H1 (cell line): ENCODE measurements around the genes MRPL28, NME4, CAPN15 and PRR35.

GRCh38 chr16:38565-39558 lies 14.5 kb downstream of the POLR3K start:
- RRBS = no CpG with 5 or more reads among the region's 9 CpGs
CAGE:
- cytosol, long polyA plus RNA = no peak
- long polyA plus RNA = no peak
- nucleus, long polyA plus RNA = no peak

- RRBS = over 99% methylated on average over 15 of the region's 27 CpGs
CAGE:
- cytosol, long polyA plus RNA = no peak
- long polyA plus RNA = no peak
- nucleus, long polyA plus RNA = no peak
Measured at GRCh38 chr16:189871-190463, 9.7 kb downstream of the HBQ1 start.

GRCh38 chr16:192004-192720 lies 11.9 kb downstream of the HBQ1 start:
- RRBS = no CpG with 5 or more reads among the region's 12 CpGs
CAGE:
- cytosol, long polyA plus RNA = no peak
- long polyA plus RNA = no peak
- nucleus, long polyA plus RNA = no peak

DNA sequence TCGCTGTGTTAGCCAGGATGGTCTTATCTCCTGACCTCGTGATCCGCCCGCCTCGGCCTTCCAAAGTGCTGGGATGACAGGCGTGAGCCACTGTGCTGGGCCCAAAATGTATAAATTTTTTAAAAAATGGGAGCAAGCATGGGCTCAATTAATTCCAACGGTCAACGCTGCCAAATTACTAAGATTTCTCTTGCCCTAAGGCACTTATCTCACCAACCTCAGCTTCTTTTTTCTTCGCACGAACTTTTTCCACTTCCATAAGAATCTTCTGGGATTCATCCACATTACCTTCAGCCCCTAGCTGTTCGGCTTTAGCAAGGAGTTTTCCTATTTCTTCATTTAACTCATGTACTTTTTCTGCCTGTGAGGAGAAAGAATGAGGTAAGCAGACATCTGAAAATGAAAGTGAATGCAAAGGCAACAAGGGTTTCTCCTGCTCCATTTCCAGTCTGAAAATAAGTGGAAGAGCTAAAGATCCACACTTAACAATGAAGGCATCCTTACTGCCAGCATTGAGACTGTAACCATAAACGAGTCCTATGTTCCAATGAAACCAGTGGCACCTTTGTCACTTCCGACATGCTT lies 23.4 kb downstream of the LUC7L start:
- RRBS = no CpG with 5 or more reads among the region's 13 CpGs
CAGE:
- cytosol, long polyA plus RNA = no peak
- long polyA plus RNA = no peak
- nucleus, long polyA plus RNA = no peak

- RRBS = no CpG with 5 or more reads among the region's 33 CpGs
CAGE:
- cytosol, long polyA plus RNA = no peak
- long polyA plus RNA = no peak
- nucleus, long polyA plus RNA = no peak
Measured at GRCh38 chr16:296945-297502, 14.1 kb downstream of the PDIA2 start.

DNA sequence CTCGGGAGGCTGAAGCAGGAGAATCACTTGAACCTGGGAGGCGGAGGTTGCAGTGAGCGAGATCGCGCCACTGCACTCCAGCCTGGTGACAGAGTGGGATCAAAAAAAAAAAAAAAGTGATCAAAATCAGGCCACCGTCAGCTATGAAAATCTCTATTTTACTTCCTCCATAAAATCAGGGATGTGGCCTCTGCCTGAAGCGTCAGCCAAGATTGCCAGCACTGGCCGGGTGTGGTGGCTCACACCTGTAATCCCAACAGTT lies 26.0 kb downstream of the AXIN1 start:
- RRBS = no CpG with 5 or more reads among the region's 8 CpGs
CAGE:
- cytosol, long polyA plus RNA = no peak
- long polyA plus RNA = no peak
- nucleus, long polyA plus RNA = no peak

GRCh38 chr16:369891-371000 lies at the start of gene MRPL28:
Gene MRPL28, minus strand, starts transcription at chr16:370538.
- RRBS = 5% methylated on average over 17 of the region's 74 CpGs
CAGE:
- cytosol, long polyA plus RNA = start-site peak on the minus strand at chr16:370420-370521, 2,704 reads
- long polyA plus RNA = start-site peak on the minus strand at chr16:370420-370521, 1,850 and 931 reads in 2 replicates
- nucleus, long polyA plus RNA = start-site peak on the minus strand at chr16:370452-370510, 703 reads

- RRBS = no CpG with 5 or more reads among the region's 16 CpGs
CAGE:
- cytosol, long polyA plus RNA = no peak
- long polyA plus RNA = no peak
- nucleus, long polyA plus RNA = no peak
Measured at GRCh38 chr16:383278-383661, 1.5 kb upstream of the PGAP6 start.

GRCh38 chr16:396883-398014 lies at the start of gene NME4:
Gene NME4, plus strand, starts transcription at chr16:397199.
- RRBS = 1% methylated on average over 38 of the region's 116 CpGs
CAGE:
- cytosol, long polyA plus RNA = start-site peak on the plus strand at chr16:397198-397298, 1,460 reads
- long polyA plus RNA = start-site peak on the plus strand at chr16:397198-397302, 1,254 and 1,643 reads in 2 replicates
- nucleus, long polyA plus RNA = start-site peak on the plus strand at chr16:397197-397263, 1,037 reads; start-site peak on the plus strand at chr16:397729-397773, 205 reads

DNA sequence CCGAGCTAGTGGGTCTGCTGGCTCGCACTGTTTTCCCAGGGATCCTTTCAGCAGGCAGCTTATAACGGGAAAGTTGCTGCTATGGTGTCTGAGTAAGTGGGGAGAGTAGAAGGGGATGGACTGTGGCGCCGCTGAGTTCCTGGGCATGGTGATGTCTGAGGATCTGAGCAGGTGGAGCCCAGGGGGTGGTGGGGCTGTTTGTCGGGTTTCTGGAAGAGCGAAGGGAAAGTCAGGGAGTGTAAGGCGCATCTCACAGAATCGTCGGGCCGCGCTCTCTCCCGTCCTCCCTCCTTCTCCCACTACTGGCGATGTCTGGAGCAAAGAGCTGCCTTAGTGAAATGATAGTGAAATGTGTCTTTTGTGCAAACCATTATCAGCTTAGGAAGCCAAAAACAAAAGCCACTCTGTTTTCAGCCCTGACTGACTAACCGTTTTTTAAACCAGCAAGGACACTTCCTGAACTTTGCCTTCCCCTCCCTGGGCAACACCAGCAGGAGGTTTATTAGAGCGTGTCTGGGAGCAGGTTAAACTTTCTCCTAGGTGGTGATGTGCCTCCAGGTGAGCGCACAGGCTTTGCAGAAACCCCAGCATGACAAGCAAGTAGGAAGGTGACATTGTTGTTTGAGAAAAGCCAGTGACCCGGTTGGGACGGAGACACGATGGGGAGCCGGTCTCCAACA lies 49.0 kb downstream of the RAB11FIP3 start:
- RRBS = 90% methylated on average over 1 of the region's 21 CpGs
CAGE:
- cytosol, long polyA plus RNA = no peak
- long polyA plus RNA = no peak
- nucleus, long polyA plus RNA = no peak

- RRBS = 2% methylated on average over 4 of the region's 25 CpGs
CAGE:
- cytosol, long polyA plus RNA = no peak
- long polyA plus RNA = no peak
- nucleus, long polyA plus RNA = no peak
Measured at GRCh38 chr16:526315-527003, 1.1 kb upstream of the CAPN15 start.

DNA sequence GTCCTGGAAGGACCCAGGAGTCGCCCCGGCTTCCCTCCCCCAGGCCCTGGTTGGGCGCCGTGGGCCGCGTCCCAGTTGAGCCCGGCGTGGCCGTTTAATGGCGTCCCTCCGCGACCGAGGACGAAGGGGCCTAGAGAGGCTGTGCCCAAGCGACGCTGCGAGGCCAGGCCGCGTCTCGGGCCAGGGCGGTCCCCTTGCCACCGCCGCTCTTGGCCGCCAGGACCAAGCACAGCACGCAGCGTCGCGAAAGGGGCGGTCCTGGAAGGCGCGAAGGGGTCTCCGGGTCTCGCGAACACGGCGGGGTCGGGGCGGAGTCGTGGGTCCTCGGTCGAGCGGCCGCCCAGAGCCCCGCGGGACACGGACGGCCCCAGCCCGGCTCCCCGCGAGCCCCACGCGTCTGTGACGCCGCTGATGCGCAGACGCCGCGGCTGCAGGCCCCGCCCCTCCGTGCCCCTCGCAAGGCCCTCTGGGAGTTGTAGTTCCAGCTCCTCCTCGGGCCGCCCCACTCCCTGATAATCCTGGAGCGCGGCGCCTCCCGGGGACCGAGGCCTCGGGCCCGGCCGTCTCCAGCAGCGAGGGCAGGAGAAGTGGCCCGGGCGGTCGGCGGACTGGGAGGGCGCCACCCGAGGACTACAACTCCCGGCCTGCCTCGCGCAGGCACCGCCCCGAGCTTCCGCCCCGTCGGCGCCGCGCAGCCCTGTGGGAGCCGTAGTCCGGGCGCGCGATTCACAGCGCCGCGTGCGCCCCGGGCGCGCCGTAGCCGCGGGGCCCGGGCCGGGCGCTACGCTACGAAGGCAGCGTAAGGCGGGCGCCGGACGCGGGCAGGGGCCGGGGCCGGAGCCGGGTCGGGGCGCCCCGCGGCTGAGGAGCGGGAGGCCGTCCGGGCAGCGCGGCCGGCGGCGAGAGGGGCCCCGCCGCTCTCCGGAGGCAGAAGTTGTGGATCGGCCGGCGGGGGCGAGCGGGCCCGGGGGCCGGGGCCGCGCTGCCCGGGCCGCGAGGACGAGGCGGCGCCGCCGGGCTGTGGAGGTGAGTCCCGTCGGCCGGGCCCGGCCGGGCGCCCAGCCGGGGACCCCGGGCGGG lies at the start of gene CAPN15:
TSS of gene CAPN15 (plus strand) at position 709 of the 1,080 bp plus-strand sequence.
- RRBS = 1% methylated on average over 45 of the region's 159 CpGs
CAGE:
- cytosol, long polyA plus RNA = no peak
- long polyA plus RNA = no peak
- nucleus, long polyA plus RNA = no peak

- RRBS = 2% methylated on average over 18 of the region's 48 CpGs
CAGE:
- cytosol, long polyA plus RNA = no peak
- long polyA plus RNA = no peak
- nucleus, long polyA plus RNA = no peak
Measured at GRCh38 chr16:528084-528677, 669 bp downstream of the CAPN15 start.

DNA sequence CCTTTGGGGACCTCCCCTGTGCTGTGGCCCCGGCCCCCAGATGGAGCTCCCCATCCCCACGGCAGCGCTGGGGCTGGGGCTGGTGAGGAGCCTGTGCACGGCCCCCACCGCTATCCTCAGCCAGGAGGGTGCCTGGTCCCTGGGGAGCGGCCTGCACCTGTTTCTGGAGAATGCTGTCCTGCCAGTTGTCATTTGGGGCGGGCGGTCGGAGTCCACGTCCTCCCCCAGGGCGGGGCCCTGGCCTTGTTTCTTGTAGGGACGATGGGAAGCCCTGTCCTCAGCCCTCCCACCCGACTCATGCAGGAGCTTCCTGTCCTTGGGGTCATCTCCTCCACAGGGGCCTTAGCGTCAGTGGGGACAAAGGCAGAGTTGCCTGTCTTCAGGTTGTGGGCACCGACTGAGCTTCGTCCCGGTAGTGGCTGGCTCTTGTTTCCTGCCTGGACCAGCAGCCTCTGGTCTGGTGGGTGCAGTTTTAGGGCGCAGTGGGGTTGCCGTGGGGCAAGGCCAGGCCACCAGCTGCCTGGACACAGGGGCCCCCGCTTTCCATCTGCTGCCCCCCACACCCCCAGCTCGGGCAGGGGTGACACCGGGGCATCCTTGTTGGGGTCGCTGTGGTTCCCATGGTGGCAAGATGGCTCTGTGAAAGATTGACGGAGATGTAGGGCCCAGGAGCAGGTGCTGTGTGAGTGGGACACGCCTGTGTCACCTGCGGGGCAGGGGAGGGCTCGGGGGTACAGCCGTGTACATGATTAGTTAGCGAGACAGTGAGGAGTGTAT lies 6.9 kb downstream of the CAPN15 start:
- RRBS = 95% methylated on average over 1 of the region's 29 CpGs
CAGE:
- cytosol, long polyA plus RNA = no peak
- long polyA plus RNA = no peak
- nucleus, long polyA plus RNA = no peak

DNA sequence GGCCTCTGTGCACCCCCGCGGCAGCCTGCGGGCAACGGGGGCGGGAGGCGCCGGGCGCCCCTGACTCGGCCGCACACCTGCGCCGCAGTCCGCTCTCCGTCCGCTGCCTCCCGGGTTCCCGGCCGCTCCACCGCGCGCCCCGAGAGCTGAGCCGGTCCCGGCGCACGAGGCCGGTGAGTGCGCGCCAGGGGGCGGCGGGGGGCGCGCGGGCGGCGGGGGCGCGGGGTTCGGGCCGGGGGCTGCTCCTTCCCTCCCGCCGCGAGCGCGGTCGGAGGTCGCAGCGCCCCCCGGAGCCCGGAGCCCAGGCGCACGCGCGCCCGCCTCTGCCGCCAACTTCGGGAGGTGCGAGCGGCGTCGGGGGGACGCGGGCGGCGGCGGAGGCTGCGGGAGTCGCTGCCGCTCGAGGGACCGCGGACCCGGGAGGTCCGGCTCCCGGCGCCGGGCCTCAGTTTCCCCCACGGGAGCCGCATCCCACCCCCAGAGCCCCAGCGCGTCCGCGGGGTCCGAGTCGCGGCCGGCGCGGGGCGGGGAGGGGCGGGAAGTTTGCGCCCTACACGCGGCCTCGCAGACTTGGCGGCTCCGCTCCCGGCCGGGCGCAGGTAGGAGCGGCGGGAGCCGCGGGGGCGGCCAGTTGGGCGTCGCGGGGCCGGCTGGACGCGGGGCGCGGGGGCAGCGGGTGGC lies at the start of gene PRR35:
TSS of gene PRR35 (plus strand) at position 332 of the 681 bp plus-strand sequence.
- RRBS = 5% methylated on average over 77 of the region's 114 CpGs
CAGE:
- cytosol, long polyA plus RNA = no peak
- long polyA plus RNA = no peak
- nucleus, long polyA plus RNA = no peak

DNA sequence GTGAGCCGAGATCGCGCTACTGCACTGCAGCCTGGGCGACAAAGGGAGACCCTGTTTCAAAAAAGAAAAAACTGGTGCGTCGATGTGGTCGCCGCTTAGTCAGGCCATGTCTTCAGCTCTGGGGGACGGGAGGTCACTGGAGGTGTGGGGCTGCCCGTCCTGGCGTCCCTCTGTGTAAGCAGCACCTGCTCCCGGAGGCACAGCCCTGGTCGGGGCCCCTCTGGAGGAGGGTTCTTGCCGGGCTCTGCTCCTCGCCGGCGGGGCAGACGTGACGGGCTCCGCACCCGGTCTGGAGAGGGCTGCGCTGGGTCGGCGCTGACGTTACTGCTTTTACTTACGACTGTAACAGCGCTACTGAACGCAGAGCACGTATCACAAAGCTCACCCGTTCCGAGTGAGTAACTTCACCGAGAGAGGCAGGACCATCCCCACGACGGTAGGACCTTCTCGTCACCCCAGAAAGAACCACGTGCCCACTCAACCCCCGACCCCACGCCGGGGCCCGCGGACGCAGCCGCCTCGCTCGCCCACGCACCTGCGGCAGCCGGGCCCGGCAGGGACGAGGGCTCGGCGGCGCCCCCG lies 1.3 kb upstream of the RAB40C start:
- RRBS = 2% methylated on average over 13 of the region's 54 CpGs
CAGE:
- cytosol, long polyA plus RNA = no peak
- long polyA plus RNA = no peak
- nucleus, long polyA plus RNA = no peak

DNA sequence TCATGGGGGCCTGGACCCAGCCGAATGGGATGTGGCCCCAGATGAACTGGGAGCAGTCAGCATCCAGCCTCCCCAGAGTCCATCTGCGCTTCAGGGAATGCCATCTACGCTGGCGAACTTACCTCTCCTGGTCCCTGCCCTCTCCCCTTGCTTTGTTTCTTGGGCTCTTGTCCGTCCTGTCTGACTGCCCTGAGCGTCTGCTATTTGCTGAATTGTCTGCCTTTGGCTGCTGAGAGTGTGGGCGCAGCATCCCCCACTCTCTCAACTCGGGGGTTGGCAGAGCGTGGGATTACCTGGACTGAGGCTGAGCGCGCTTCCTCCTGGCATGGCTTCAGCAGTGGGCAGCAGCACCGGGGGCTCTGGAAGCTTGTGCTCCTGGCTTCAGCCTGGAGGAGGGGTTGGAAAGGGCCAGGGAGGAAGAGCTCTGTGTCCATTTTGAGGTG lies 2.2 kb downstream of the RAB40C start:
- RRBS = no CpG with 5 or more reads among the region's 12 CpGs
CAGE:
- cytosol, long polyA plus RNA = no peak
- long polyA plus RNA = no peak
- nucleus, long polyA plus RNA = no peak

DNA sequence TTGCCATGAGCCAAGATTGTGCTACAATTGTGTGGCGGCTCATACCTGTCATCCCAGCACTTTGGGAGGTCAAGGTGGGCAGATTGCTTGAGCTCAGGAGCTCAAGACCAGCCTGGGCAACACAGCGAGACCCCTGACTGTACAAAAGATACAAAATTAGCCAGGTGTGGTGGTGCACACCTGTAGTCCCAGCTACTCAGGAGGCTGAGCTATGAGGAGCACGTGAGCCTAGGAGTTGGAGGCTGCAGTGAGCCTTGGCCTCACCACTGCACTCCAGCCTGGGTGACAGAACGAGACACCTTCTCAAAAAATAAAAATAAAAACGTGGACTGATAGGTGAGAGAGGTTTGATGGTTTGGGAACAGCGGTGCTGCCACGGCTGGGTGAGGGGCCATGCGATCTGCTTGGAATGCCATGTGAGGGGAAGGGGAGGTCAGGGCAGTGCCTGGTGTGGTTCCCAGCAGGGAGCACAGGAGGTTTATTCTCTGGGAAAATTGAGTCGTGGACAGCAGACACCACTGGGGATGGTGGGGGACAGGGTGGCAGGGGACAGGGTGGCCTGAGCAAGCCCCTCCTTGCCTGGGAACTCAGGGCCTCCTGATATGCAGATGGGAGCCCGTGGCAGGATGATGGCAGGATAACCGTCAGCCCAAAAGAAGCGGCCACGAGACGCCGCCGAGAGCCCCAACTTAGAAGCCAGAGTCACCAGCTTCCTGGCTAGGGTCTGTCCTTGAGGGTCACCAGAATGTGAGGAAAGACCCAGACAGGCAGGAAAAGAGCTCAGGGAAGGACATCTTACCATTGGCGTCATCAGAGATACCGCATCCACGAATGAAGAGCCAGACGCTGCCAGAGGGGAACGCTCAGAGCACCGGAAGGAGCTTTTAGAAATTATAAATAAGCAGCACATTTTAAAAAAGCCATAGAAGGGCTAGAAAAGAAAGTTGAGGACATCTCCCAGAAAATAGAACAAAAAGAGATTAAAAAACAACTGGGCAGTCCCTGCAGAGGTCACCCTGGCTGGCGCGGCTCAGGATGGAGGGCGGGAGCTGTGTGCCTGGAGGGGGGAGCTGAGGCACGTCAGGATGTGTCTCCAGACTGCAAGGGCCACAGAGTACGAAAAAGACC lies 19.3 kb downstream of the RAB40C start:
- RRBS = no CpG with 5 or more reads among the region's 27 CpGs
CAGE:
- cytosol, long polyA plus RNA = no peak
- long polyA plus RNA = no peak
- nucleus, long polyA plus RNA = no peak

- RRBS = 48% methylated on average over 8 of the region's 29 CpGs
CAGE:
- cytosol, long polyA plus RNA = no peak
- long polyA plus RNA = no peak
- nucleus, long polyA plus RNA = no peak
Measured at GRCh38 chr16:610607-611428, 20.0 kb upstream of the WFIKKN1 start.

- RRBS = 89% methylated on average over 3 of the region's 20 CpGs
CAGE:
- cytosol, long polyA plus RNA = start-site peak on the minus strand at chr16:634468-634560, 315 reads
- long polyA plus RNA = no peak
- nucleus, long polyA plus RNA = start-site peak on the minus strand at chr16:634464-634558, 441 reads
Measured at GRCh38 chr16:634089-634757, 1.9 kb downstream of the METTL26 start.